Pericardium fibroblast (primary cell): ENCODE measurements around a stretch of chr1.

GRCh38 chr1:209673032-209673628 is 2.1 kb upstream of the G0S2 start:
- RAMPAGE, long total RNA, result no peak

DNA sequence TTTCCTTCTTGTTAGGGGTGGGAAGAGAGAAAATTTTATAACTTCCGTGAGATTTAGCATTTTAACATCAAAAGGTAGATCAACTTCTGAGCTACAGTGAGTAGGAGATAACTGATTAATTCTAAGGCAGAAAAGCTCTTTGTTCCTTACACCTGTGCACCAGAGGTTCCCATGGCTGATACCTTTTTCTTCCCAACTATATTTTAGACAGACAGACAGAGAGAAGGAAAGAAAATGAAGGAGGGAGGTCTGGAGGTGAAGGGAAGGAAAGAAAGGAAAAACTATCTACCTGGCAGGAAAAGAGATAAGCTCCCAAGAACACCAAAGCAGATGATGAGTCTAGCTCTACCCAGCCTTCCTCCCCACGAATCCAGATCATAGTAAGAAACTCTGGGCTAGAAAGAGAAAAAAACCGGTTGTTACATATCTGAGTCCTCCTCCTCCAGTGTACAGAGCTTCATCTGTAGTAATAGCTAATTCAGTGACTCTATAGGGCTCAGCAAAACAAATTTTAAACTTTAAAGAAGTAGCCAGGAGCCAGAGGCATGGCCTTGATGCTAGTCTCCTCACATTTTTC is 1.5 kb downstream of the G0S2 start:
- RAMPAGE, long total RNA, result no peak

GRCh38 chr1:209685746-209686574 is 10.7 kb downstream of the G0S2 start:
- RAMPAGE, long total RNA, result no peak

DNA sequence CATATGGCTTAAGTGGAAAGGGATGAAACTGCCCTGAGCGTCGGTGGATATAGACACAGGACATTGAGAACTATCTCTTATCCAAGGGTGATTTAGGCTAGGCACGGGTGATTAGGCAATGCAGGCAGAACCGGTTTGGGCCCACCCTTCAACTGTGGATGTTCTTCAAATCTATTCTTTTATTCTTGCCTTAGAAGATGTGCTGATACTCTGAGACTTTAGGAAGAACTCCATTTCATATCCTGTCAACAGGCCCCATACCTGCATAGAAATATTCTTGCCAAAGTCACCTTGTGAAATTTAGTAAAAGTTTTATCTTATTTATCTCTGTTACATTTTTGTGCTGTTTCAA is 17.3 kb downstream of the HSD11B1 start:
- RAMPAGE, long total RNA, result no peak

DNA sequence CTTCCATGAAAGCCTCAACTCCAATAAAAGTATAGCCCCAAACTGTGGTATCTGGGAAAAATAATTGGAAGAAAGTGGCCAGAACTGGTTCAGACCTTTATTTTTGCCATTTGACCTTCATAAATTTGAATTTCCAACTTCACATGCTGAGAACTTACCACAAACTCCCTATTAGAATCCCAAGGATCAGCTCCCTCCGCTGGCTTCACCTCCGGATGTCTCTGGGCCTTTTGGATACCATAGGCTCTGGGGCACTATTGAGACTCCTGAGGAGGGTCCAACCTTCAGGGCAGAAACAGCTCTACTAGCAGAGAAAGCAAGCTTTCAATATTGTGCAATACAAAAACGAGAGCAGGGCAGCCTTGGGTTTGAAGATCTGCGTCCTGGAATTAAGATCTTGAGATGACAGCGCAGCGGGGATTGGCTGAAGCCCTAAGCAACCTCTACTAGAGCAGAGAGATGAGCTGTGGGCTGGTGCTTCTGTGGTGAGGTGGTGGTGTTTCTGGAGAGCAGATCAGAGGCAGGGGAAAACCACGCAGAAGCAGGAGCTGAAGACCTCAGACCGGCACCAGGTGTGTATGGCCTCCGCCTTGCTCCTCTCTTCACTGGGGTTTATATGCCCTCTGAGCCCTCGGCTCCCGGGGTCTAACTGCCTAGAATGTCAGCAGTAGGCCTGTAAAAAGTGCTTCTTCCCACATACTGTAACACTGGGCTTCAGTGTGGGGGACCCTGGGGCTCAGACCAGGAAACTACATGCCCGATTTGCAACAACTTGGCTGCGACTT is 12.4 kb downstream of the TRAF3IP3 start:
- RAMPAGE, long total RNA, result no peak

DNA sequence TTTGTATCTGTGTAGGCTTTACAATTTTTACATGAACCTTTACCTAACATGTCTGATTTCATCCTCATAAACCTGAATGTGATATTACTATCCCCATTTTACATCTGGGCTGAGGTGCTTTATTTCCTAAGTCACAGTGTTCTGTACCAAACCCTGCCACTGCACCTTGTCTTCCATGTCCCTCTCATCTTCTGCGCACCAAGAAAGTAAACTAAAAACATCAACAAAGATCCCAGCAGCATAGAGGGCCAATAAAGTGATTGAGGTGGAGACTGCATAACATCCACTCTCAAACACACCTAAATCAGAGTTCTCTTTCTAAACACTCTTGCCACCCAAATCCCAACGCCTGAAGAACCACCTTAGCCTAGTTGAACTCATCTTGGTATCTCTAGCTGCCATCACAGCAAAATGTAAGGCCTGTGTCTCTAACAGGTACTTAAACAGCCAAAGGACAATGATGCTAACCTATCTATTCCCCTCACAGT is 1.7 kb downstream of the IRF6 start:
- RAMPAGE, long total RNA, result no peak

DNA sequence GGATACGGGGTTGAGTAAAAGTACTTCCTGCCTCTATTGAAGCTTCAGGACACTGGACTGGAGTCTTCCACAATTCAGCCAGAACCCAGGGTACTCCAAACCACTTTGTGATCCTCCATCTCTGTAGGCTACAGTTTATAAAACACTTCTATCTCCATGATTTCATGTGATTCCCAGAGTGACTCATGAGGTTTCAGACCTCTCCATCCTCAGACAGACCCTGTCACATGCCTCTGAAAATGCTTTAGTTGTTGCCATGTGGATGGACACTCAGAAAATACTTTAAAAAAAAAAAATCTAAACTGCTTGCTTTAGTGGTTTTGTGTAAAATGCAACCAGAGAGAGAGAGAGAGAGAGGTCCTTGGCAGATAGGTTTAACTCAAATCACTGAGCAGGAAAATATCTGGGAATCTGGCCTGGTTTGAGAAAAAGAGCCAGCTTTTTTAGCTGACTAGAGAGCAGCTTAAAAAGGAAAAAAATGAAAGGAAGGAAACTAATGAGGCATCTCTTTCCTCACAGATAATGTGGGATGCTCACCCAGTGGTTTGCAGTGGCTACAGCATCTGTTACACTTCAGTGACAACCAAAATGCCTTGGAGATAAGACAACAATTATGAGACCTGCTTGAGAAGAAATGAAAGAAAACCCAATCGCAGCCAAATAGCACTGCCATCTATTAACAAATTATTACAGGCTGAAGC is 54.6 kb upstream of the SYT14 start:
- RAMPAGE, long total RNA, result no peak

GRCh38 chr1:209895580-209895993 is 42.4 kb upstream of the SYT14 start:
- RAMPAGE, long total RNA, result no peak

DNA sequence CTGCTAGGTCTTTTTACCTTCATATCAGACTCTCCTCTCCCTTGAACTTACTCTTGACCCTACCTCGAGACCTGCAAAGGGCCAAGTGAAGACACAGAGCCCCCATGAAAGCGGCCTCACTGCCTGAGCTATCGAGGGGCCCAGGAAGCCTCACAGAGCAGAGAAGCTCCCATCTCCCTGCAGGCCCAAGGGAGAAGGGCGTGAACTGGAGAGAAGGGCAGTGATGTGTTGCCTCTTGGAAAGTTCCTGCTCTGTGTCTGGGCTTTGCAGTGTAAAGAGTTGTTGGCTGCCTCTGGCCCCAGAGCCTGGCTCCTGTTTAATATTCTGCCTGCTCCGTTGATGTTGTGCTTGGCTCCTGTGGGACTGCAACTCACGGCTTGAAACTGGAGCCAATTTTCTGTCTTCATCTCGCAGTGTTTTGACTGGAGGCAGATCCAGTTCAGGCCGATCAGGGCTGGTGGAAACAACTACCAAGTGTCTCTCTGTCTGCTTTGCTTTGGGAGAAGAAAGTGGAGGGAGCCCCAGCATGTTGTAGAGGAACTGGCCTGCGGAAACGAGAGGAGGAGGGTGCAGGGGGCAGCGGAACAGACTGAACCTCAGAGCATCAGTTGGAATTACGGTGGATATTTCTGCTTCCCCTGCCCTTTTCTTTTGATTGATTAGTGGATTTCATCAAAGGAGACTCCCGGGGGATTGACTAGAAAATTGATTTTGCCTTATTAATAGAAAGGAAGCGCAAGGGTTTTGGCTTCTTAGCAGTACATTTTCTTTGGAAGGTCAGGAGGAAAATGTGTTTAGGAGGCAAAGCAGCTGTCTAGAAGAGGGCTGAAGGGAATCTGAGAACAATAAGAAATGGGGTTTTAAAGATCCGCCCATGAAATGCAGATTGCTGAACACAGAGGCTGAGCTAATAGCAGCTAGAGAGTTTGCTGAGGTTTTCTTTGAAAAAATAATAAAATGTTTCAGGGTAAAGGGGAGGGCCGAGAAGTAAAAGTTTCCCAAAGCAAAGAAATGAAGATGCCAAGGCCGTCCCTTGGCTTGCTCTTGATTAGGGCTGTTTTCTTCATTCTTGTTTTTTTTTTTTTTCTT is 4.6 kb downstream of the SERTAD4 start:
- RAMPAGE, long total RNA, result no peak

- RAMPAGE, long total RNA, result no peak
Measured at GRCh38 chr1:210311958-210312377, 16.7 kb upstream of the HHAT start.

DNA sequence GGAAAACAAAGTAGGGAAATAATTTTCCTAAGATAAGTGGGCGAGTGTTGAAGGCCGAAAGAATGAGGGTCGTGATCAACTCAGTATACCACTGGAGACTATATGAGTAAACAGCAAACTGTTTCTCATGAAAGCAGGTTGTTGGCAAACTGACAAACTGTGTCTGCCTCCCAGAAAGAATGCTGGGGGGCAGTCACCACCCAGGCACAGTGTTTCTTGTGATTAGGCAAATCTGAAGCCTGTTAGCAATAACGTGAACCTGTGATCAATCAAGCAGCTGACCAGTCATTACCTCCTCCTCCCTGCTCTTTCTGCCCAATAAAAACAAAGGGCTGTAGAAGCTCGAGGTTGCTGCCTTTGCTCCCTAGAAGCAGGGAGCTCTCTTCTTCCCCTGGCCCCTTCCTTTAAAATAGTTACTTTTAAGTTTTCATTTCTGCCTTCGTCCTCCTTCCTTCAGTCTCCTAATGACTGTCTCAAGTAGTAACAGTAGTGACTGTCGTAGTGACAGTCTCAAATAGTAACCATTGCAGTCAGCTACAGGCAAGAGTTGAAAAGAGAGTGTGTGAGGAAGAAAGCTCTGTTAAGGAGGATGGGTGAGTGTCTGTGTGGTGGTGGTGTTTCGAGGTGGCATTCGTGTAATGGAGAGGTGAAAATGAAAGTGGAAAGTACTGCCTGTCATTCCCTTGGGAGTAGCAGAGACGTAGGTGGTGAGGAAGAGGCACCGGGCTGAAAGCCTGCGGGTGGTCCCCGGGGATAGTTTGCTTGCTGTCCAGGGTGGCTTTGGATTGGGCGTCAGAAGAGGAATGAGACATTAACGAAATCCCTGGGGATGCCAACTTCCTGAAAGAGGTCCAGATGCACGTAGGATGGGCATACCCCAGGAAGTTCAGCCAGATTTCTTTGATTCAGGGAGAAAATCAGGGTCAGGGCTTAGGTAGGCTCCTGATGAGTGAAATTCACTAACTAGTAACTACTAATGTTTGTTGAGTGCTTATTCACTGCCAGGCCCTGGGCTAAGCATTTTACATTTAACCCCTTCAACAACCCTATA is 14.6 kb downstream of the HHAT start:
- RAMPAGE, long total RNA, result no peak

DNA sequence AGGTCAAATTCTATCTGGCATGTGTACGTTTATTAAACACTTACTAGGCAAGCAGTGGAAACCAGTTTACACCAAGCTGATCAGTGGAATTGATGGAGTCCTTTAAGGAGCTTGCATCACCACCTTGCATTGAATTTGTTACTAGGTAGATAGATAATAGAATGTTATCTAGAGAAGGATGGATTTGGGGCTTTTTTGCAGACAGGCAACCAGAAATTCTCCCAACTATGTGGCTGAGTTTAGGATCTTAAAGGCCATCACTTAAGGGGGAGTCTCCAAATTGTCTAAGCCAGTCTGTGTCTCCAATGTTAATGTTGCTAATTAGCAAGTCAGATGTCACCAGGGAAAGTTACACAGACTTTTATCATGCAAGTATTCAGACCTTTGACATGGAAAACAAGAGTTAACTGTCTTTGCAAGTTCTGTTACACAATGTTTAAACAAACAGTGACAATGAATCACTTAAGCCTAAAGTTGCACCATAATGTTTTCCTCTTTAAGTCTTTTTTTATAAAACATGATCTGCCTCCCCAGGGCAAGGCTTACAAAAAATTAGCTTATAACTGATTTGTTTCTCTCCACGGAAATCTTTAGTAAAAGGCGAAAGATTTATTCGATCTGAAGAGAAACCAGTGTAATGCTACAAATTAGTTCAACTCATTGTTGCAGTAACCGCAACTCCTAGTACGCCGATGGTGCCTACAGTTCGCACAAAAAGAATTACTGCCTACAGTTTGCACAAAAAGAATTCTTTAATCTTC is 45.1 kb downstream of the HHAT start:
- RAMPAGE, long total RNA, result no peak

DNA sequence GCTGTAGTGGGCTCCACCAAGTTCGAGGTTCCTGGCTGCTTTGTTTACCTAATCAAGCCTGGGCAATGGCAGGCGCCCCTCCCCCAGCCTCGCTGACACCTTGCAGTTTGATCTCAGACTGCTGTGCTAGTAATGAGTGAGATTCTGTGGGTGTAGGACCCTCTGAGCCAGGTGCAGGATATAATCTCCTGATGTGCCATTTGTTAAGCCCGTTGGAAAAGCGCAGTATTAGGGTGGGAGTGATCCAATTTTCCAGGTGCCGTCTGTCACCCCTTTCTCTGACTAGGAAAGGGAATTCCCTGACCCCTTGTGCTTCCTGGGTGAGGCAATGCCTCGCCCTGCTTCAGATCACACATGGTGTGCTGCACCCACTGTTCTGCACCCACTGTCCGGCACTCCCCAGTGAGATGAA is 146.0 kb downstream of the KCNH1 start:
- RAMPAGE, long total RNA, result no peak

DNA sequence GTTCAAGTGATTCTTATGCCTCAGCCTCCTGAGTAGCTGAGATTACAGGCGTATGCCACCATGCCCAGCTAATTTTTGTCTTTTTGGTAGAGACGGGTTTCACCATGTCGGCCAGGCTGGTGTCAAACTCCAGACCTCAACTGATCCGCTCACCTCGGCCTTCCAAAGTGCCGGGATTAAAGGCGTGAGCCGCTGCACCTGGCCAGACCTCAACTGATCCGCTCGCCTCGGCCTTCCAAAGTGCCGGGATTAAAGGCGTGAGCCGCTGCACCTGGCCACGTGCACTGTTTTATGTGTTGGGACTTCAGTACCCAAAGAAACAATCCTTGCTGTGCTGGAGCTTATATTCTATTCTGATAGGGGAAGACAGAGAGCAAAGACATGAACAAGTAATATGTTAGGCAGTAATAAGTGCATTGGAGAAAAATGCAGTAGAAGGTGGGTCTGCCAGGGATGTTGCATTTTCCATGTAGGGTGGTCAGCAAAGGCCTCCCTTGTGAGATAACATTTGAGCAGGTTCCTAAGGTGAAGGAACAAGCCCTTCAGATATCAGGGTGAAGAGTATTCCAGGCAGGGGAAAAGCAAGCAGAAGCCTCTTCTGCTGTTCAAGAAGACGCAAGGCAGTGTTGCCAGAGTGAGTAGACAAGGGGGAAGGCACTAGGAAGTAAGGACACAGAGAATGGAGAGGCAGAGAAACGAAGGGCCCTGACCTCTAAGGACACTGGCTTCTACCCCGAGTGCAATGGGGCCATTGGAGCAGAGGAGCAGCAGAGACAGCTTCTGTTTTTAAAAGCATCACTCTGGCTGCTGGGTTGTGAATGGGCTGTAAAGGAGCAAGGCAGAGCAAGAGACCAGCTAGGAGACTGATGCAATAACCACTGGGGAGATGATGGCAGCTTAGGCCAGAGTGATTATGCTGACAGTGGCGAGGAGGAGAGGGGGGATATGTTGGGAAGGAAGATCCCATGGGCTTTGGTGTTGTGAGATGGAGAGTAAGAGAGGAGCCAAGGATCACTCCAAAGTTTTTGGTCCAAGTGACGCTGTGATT is 10.4 kb downstream of the TRAF5 start:
- RAMPAGE, long total RNA, result no peak

- RAMPAGE, long total RNA, result no peak
Measured at GRCh38 chr1:211367691-211368321, 41.2 kb downstream of the TRAF5 start.

DNA sequence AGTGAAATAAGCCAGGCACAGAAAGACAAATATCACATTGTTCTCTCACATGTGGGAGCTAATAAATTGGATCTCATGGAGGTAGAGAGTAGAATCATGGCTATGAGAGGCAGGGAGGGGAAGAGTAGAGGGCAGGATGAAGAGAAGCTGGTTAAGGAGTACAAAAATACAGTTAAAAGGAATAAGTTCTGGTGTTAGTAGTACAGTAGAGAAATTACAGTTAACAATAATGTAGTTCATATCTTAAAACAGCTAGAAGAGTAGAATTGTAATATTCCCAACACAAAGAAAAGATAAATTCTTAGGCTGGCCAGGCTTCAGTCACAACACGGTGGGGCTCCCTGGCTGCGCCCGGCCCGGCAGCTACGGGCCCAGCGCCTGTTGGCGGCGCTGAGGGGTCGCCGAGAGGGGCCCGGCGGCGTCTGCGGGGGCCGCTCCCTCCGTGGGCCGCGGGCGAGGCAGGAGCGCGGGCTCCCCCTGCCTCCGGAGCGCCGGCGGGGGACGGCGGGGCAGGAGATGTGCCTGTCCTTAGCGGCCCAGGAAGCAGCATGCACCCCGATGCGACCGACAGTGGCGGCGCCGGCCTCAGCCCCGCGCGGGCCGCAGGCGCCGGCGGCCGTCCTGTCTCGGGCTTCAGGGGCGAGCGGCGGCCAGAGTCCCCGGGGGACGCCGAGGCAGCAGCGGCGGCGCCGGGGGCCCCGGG is 75.8 kb downstream of the RD3 start:
- RAMPAGE, long total RNA, result no peak

DNA sequence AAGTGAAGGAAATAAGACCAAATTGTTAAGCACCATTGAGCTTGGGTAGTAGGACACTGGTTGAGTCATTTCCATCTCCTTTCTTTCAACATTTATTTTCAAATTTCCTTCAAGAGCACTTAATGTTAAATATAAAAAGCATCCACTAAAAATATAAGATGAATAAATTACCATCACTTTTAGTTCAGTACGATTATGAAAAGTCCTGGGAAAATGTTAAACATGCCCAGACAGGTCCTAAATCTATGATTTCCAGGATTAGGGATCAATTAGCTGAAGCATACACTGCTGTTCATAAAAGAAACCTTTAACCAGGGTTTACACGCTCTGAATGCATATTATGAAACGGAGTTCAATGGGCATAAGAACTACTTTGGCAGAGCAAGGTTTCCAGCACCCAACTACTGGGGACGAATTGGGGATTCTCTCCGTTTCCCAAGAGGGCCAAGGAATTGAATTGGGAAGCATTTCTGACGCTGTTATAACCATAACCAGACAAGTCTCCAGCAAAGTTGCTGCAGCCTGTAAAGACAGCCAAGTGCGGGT is 1.7 kb downstream of the SLC30A1 start:
- RAMPAGE, long total RNA, result no peak

GRCh38 chr1:211613140-211613916 is 34.4 kb upstream of the SLC30A1 start:
- RAMPAGE, long total RNA, result no peak

DNA sequence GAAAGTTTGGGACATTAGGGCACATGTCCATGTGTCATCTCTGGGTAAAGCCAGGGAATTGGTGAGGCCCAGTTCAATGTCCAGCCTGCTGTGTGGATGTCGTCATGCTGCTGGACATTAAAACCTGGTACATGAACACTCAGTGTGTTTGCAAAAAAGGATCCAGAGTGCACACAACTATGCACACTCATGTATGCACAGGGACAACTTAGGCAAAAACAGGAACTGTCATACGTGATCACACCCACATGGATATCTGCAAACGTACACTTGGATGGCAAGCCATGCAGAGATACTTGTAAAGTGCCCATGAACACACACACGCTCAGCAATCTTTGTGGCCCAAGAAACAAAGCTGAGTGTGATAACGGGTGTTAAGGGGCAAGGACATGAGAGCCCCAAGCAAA is 47.9 kb upstream of the NEK2 start:
- RAMPAGE, long total RNA, result no peak

- RAMPAGE, long total RNA, result no peak
Measured at GRCh38 chr1:211735228-211736361, 60.2 kb upstream of the NEK2 start.